ENCODE results near the gene RYR2.

DNA sequence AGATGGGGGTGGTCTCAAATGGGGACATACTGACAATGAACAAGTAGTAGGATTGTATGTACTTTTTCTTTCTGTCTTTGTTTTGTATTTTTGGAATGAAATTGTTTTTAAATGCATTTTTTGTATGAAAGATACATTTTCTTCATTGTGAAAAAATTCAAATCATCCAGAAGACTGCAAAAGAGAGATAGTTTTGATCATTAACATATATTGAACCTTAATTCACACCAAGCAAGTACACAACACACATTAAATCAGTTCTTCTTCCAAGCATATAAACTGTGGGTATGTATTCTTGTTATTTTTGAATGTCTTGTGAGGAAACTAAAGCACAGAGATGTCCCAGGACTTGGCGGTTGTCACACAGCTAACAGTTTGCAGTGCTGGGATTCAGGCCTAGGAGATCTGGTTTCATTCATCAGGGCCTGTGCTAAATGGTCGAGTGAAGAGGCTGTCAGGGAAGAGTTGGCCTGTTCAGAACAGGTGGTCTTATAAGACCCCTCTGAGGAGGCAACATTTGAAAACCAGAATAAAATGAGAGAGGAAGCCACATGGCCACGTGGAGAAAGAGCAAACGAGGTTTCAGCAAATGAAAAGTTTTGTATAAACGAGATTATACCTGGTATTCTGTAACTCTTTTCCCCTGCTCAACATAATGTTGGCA lies 45.1 kb downstream of the MTR start:
- PRO-cap = no peak
- RRBS, 2 experiments = no CpG with 5 or more reads among the region's 5 CpGs

- PRO-cap = no peak
- RRBS, 2 experiments = no CpG with 5 or more reads among the region's 2 CpGs
These were observed 48.7 kb downstream of the MTR start for GRCh38 chr1:236843746-236844302.

- PRO-cap = unidirectional peak, plus-strand start at chr1:237042039; unidirectional peak, plus-strand start at chr1:237042184
- RRBS, 2 experiments = 1% methylated on average over 37 to 50 of the region's 92 CpGs
These were observed at the start of gene RYR2 for GRCh38 chr1:237041587-237042517. TSS of gene RYR2 (plus strand) at chr1:237042184.

DNA sequence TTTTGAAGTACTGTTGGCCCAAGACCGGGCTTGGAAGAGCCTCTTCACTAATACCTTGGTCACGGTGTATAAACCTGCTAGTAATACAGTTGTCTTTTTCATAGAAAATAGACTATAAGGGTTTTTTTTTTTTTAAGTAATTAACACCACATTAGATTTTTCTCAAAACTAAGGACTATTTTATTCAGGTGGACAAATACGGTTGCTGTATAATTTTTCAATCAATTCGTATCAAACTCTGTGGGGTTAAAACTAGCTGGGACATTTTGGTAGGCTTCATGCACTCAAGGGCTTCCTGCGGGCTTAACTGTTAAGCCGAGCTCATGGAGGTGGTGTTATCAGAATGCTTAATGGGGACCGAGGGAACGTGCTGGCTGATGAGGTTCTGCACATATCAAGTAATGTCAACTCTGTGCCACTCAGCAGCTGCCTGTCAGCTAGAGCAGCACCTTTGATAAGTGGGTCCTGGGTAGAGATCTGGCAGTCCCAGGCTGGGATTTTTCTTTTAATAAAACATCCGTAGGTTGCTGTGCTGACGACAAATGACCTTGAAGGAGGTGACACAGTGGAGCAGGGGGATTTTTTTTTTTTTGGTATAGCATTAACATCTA lies 2.2 kb downstream of the RYR2 start:
- PRO-cap = no peak
- RRBS, 2 experiments = no CpG with 5 or more reads among the region's 10 CpGs

DNA sequence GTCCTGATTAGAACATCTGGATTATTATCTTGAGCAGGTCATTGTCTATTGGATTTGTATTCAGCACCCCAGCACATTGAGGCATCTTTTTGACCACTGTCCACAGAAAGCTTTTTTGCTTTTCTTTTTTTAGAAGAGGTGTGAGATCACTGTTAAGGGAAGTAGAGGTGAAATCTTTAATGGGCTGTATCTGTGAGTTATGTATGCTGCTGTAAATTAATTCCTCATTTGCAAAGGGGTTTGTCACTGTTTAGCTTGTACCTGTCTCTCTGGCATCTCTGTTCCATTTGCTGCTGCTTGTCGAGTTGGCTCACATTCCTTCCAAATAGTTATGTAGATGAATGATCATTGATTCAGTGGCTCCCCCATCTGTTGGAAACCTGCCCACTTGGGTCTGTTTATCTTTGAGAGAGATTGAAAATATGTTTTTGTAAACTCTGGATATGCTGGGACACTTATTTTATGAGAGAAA lies 3.2 kb downstream of the RYR2 start:
- PRO-cap = no peak
- RRBS, 2 experiments = no CpG with 5 or more reads among the region's 1 CpG

- PRO-cap = no peak
- RRBS, 2 experiments = no CpG with 5 or more reads among the region's 6 CpGs
These were observed 139.8 kb downstream of the RYR2 start for GRCh38 chr1:237181707-237182180.

GRCh38 chr1:238485035-238485475 lies 594.3 kb upstream of the ZP4 start:
- PRO-cap = no peak
- RRBS, 2 experiments = no CpG with 5 or more reads among the region's 2 CpGs

- PRO-cap = no peak
- RRBS, 2 experiments = no CpG with 5 or more reads among the region's 4 CpGs
These were observed 328.2 kb downstream of the CHRM3 start for GRCh38 chr1:239714326-239715160.

DNA sequence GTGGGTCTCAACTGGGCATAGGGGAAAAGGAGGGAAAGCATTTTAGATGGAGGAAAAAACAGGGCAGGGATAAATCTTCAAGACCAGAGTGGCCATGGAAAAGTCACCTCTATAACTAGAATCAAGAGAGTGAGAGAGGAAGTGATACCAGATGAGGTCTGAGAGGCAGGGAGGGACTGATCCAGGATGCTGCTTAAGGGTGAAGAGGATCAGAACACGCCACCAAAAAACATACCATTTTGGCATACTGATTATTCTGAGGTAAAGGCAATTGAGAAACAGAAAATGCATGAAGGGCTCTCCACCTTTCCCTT lies 268.9 kb downstream of the RGS7 start:
- PRO-cap = no peak
- RRBS, 2 experiments = no CpG with 5 or more reads among the region's 1 CpG

DNA sequence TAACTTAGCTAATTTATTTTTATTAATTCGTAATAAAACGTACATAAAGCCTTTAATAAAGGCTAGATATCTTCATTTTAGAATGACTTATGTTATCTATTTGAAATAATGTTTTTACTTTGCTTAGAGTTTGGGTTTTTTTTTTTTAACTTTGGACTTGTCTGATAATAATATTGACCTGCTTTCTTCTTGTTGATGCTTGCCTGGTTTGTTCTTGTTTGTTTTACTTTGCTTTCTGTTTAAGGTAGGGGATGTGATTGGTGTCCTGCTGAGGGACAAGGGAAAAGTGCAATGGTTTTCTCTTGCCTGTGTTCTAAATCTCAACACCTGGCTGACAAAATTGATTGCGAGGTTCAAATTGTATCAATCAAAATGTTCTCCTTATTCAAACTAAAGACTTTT lies 2.1 kb upstream of the FH start:
- PRO-cap = no peak
- RRBS, 2 experiments = no CpG with 5 or more reads among the region's 3 CpGs

DNA sequence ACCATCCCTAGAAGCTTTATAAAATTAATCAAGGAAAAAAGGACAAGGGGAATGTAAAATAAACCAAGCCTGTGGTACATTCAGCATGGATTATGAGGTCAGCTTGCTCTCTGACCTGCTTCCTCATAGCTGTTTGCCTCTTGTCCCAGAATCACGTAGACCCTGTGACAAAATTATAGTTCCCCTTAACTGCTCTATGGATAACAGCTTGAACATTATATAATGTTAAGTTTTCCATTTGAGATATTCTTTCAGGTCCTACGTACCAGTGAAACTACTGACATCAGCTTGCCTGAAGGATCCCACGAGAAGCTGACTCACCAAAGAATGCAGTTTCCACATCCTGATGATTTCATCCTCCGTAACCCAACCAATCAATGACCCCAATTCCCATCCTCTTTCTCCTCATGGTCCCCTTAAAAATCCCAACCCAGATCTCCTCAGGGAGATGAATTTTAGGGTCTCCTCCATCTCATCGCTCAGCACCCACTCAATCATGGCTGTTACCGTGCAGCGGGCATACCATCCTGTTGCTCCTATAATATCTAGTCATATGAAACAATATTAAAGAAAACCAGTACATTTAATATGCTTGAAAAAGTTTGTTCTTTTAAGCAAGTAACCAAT lies 27.6 kb downstream of the CHML start:
- PRO-cap = no peak
- RRBS, 2 experiments = no CpG with 5 or more reads among the region's 7 CpGs

- PRO-cap = no peak
- RRBS, 2 experiments = no CpG with 5 or more reads among the region's 12 CpGs
These were observed 5.0 kb downstream of the CHML start for GRCh38 chr1:241634957-241635879.

DNA sequence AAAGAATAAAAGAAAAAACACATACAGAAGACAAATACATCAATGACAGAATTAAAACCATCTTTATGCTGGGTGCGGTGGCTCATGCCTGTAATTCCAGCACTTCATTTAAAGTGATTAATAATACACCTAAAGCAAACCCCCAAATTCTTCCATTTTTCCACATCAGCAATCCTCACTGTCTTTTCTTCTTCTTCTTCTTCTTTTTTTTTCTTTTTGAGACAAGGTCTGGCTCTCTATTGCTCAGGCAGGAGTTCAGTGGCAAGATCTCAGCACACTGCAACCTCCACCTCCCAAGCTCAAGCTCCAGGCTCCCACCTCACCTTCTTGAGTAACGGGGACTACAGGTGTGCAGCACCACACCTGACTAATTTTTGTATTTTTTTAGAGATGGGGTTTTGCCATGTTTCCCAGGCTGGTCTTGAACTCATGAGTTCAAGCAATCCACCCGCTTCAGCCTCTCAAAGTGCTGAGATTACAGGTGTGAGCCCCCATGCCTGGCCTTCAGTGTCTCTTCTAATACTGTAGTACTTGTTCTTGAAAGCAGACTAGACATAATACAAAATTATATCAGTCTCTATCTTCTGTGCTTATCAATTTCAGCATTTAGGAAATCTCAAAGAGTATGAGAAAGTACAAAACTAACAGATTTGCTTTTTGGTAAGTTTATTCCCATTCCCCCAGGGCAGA lies 23.2 kb downstream of the CEP170 start:
- PRO-cap = no peak
- RRBS, 2 experiments = no CpG with 5 or more reads among the region's 3 CpGs

GRCh38 chr1:243286386-243286767 lies 30.5 kb downstream of the SDCCAG8 start:
- PRO-cap = no peak
- RRBS, 2 experiments = no CpG with 5 or more reads among the region's 7 CpGs

GRCh38 chr1:243302578-243303204 lies 46.9 kb downstream of the SDCCAG8 start:
- PRO-cap = no peak
- RRBS, 2 experiments = no CpG with 5 or more reads among the region's 2 CpGs

DNA sequence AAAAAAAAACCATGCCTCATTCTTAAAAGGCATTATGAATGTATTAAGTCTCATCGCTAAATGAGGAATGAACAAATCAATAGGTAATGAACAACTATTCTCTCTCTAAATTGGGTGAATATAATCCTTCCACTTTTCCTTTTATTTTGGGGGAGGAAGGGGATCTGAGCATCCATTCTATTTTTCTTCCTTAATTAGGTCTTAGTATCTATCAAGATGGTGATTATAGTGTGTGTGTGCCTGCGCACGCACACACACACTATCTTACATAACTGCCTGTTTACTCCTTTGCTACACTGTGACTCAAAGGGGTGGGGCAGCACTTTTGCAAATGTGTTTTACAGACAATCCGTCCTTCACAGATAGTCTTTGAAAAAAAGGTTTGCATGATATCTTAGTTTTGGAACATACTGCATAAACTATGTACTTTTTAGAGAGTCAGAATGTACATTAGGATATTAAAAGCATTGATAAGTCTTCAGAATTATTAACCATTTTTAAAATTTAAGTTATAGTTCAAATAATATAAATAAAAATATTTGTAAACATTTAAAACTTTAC lies 191.5 kb downstream of the SDCCAG8 start:
- PRO-cap = no peak
- RRBS, 2 experiments = no CpG with 5 or more reads among the region's 4 CpGs

- PRO-cap = no peak
- RRBS, 2 experiments = no CpG with 5 or more reads among the region's 13 CpGs
These were observed 226.3 kb downstream of the SDCCAG8 start for GRCh38 chr1:243481949-243482813.

GRCh38 chr1:243778857-243779374 lies 71.1 kb downstream of the AKT3 start:
- PRO-cap = no peak
- RRBS, 2 experiments = no CpG with 5 or more reads among the region's 5 CpGs

- PRO-cap = no peak
- RRBS, 2 experiments = no CpG with 5 or more reads among the region's 2 CpGs
These were observed 62.3 kb downstream of the AKT3 start for GRCh38 chr1:243787596-243788287.

- PRO-cap = no peak
- RRBS, 2 experiments = no CpG with 5 or more reads among the region's 3 CpGs
These were observed 58.4 kb downstream of the AKT3 start for GRCh38 chr1:243791583-243792088.

All from HEK293 (cell line).